Mesenchymal stem cell of Wharton's jelly (primary cell): Measurements from ENCODE around the genes PPP1R9B and COL1A1.

DNA sequence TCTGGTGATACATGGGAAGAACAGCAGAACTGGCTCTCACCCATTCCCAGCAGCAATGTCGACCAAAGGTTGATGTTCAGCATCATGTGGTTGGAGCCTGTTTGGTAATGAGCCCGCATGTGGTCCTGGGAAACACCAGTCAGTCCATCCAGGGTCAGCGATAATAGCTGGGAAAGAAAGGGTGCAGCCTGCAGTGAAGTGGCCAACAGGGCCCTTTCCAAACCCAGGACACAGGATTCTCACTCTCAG lies 3.8 kb downstream of the SLC35B1 start:
- CAGE, long polyA plus RNA: no peak

GRCh38 chr17:49815899-49816455 lies 27.5 kb downstream of the KAT7 start:
- CAGE, long polyA plus RNA: no peak

DNA sequence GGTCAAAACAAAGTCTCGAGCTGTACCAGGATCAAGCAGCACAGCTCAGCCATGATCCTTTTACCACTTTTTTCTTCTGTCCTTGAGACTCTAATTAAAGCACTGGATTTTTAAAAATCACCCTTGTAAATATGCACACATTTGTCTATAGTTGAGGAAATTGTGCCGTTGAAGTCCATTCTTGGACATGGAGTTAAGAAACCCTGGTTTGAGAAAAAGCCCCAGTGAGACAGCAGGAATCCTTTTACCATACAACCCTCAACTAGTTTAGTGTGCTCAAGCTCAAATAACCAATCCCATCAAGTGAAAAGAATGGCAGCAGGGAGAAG lies 15.5 kb downstream of the TAC4 start:
- CAGE, long polyA plus RNA: no peak

DNA sequence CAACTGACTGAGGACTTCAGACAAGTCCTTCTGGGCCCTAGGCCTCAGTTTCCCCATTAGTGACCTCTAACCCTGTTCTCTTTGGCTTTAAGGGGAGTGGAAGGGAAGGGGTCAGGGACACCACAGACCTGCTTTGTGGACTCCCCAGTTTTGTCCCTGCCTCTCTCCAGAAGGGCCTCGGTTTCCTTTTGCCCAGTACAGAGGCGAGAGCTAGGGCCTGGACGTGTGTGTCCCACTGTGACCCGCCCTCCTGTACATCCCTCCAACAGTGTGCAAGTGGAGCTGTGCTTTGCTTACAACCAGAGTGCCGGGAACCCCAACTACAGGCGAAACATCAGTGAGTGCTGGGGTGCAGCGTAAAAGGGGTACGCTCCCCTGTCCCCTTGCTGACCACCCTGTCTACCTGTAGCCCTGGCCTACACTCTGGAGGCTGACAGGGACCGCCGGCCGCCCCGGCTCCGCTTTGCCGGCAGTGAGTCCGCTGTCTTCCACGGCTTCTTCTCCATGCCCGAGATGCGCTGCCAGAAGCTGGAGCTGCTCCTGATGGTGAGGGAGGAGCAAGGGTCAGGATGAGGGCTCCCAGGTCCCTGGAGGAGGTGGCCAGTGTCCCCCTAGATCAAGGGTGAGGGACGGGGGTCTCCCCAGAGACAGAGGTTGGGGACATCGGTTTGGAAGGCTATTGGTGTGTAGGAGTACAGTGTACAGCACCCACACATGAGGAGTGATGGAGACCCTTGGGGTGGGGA lies 19.5 kb downstream of the ITGA3 start:
- CAGE, long polyA plus RNA: no peak

GRCh38 chr17:50132057-50132762 lies 2.2 kb upstream of the SAMD14 start:
- CAGE, long polyA plus RNA: no peak

GRCh38 chr17:50147273-50147780 lies 3.1 kb downstream of the PPP1R9B start:
- CAGE, long polyA plus RNA: no peak

- CAGE, long polyA plus RNA: no peak
Measured at GRCh38 chr17:50150651-50151347, at the start of gene PPP1R9B. PPP1R9B (minus strand) TSS chr17:50150677.

DNA sequence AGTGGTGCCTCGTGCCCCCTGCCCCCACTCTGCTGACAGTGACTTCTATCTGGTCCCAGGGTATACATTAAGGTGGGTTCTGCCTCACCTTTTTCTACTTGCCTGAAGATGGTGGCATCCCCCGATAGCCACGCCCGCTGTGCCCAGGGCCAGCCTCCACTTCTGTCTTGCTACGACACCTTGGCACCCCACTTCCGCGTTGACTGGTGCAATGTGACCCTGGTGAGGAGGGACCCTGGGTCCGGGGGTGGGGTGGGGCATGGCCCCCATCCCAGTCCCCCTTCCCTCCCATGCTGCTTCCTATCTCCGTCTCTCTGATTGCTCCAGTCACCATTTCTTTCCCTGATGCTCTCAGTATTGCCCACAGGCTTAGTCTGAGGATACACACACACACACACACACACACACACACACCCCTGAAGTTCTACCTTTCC lies 3.2 kb downstream of the SGCA start:
- CAGE, long polyA plus RNA: no peak

GRCh38 chr17:50200634-50201717 lies at the start of gene COL1A1:
COL1A1 (minus strand) TSS chr17:50201631.
- CAGE, long polyA plus RNA: no peak

DNA sequence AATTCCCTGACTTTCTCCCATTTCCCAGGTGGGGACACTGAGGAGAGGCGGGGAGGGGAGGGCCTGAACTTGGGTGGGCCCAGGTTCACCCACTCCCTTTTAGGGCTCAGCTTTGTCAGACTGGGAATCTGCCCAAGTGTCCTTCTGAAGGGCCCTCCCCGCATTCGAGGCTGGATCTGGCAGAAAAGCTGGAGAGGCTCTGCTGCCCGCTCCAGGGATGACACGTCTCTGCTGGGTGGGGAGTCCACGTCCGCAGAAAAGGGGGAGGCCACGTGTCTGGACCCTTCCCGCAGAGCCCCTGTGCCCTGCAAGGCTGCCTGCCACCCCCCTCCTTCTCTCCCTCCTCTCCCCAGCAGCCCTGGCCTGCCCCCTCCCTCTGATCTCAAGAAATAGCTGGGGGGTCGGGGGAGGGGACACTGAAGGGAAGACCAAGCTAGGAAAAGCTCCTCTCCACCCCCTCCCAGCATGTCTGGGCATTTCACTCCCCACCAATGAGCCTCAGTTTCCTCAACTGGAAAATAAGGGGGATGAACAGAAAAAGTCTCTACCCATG lies 9.4 kb upstream of the COL1A1 start:
- CAGE, long polyA plus RNA: no peak

DNA sequence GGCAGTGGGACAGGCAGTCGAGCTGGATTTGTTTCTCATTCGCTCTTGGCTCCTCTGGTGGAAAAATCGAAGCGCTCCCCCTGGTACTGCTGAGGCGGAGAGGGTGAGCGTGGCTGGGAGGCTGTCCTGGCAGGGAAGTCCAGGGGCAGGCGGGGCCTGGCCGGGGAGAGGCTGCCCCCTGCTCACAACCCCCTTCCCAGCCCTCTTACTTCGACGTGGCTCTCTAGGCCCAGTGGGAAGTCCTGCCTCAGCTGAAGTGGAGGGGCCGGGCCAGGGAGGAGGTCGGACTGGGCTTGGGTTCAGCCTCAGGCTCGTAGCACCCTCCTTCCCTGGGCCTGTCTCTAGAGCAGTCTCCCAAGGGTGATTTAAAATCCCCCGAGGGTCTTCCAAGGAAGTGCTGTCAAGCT lies 16.5 kb upstream of the TMEM92 start:
- CAGE, long polyA plus RNA: no peak

DNA sequence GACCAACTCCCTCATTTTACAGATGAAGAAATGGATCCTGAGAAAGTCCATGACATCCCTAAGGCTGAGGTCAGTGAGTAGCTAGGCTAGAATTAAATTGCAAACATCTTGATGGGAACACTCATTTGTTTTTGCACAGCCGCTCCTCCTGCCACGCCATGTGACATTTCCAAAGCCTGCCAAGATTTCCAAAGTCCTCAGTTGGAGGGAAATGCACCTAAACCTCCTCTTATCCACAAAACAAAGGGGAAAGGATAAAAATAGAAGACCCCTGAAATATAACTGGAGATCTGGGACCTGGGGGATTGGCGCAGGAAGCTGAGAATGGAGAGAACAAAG lies 15.0 kb downstream of the TMEM92 start:
- CAGE, long polyA plus RNA: no peak

DNA sequence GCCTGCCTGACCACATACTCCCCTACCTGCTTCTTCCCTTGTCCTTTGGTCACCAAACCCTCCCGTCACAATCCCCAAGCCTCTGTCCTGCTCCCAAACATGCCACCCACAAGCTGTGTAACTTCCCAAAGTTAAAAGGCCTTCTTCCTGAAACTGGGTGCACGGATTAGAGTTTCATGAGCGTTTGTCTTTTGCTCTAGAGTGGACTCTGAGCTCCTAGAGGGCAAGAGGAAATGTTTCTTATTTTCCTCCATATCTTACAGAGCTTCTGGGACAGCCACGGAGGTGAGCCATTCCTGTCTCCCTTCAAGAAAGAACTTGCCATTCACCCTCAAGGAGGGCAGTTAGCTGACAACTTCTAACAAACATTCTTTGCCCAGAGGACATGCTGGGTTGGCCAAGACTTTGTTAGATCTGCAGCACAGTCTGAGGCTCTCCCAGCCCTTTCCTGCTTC lies 2.7 kb upstream of the MYCBPAP start:
- CAGE, long polyA plus RNA: no peak

DNA sequence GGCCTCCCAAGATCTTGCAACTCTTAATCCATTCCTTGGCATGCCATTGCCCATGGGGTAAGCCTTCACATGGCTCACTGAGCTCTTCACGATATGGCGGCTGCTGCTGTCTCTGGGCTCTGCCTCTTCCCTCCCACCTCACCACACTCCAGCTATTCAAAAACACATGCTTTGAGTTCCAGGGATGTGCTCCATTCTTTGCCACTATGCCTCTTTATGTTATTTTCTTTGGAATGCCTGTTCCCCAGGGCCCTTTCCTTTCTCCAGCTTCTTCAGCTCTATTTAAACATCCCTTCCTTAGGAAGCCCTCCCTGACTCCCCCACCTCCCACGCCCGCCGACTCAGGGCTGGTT lies 6.6 kb downstream of the MYCBPAP start:
- CAGE, long polyA plus RNA: no peak

GRCh38 chr17:50541688-50542368 lies 5.1 kb upstream of the SPATA20 start:
- CAGE, long polyA plus RNA: no peak

DNA sequence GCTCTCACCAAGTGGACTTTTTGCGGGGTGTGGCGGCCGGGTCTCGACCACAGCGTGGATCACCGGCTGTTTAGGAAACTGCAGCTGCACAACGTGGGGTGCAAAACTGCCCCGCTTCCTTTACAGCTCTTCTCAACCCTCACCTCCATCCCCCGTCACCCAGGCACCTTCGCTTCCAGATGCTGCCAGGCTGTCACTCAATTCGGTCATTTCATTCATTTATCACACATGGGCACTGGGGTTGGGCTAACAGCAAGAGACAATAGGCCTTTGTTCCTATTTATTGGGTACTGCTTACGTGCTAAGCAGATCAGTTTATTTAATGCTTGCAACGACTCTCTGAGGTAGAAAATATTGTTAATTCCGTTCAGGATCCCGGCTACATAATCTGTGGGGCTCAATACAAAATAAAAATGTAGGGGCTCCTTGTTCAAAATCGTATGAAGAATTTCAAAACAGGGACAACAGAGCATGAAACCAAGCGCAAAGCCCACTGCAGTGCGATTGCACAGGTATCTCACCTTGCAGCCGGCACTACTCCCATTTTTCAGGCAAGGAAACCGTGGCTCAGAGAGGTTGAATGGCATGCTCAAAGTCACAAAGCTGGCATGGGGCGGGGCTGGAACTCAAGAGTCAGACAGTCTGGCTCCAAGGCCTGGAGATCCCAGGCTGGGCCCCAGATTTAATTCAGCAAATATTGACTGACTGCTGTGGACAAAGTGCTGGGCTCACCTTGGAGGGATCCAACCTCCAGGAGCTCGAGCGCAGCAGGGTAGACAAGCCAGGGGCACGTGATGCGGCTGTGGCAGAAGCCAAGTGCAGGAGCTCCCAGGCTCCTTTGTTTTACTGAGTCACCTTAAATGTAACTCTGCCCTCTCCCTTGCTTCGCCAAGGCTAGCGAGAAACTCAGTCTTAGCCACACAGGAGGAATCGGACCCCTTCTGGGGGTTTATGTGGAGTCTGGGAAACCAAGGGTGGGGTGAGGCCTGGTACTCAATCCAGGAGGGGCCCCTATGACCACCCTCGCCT lies 4.3 kb upstream of the SPATA20 start:
- CAGE, long polyA plus RNA: no peak

GRCh38 chr17:50659958-50660719 lies 25.5 kb downstream of the ABCC3 start:
- CAGE, long polyA plus RNA: no peak

GRCh38 chr17:50689841-50690564 lies 17.7 kb downstream of the ANKRD40 start:
- CAGE, long polyA plus RNA: no peak

- CAGE, long polyA plus RNA: no peak
Measured at GRCh38 chr17:50708458-50709060, 845 bp upstream of the ANKRD40 start.

DNA sequence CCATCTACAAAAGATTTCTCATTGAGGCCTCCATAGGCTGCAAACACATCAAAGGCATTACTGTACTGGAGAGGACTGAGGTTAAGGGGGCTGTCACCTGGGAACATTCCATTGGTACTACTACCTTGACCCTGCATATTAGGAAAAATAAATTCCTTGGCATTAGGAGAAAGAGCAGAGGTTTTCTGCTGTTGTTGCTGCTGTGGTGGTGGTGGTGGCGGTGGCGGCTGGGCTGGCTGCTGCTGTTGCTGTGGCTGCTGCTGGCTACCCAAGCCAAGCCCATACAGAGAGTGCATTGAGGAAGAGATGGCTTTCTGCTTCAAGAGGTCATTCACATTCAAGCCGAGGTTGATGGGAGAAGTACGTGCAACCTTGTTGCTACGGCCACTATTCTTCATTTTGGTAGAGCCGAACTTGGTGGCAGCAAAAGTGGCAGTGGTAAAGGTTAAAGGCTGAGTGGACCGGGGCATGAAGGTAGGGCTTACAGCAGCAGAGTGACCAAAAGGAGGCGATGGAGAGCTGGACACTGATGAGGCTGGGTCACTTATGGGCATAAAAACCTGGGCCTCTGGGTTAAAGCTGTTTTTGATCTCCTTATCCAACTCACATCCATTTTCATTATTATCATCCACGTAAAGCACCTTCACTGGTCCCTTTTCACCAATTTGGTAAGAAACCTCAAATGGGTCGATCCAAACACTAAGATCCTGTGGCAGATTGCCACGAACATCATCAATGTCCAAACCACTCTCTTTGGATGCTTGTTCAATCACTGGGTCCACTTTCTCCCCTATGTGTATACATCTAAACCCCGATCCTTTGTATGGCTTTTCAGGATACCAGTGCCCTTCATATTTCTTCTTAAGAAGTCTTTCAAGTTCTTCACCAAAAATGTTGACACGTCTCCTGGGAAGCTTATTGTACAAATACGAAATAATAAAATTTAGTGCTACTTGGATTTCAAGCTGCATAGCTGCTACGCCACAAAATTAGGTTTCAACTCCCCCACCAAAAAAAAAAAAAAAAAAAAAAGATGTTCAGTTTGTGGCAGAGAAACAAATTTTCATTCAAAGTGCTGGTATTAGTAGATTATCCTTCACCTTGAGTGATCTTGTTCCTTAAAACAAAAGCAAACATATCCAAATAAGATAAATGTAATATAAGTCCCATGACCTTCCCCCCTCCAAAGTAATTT lies 2.7 kb downstream of the TOB1 start:
- CAGE, long polyA plus RNA: no peak